Mononuclear cell (primary cell): ENCODE data around the gene IL36A.

DNA sequence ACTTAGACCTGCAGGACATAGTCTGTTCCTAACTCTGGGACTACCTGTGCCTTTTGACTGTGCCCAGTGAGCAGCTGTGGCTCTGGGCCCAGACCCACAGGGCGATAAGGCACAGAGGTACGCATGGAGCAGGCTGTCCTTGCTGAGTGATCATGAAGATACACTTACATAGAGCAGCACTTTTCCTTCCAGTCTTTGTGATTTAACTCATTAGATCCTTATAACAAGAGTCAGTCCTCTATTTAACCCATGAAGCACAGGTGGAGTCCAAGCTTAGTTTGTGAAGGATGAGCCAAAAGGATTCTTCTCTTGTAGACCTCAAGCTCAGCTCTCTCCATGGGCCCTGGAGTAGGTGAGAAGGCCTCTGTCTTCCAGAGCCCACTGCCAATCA lies 28.6 kb downstream of the IL37 start:
- RRBS: no CpG with 5 or more reads among the region's 2 CpGs

- RRBS: no CpG with 5 or more reads among the region's 13 CpGs
Observed at GRCh38 chr2:113005172-113006267, at the start of gene IL36A. IL36A (plus strand) TSS chr2:113005459.

GRCh38 chr2:113122186-113122730 lies 5.1 kb upstream of the IL1RN start:
- RRBS: no CpG with 5 or more reads among the region's 6 CpGs

GRCh38 chr2:113158886-113159521 lies 14.8 kb upstream of the PSD4 start:
- RRBS: no CpG with 5 or more reads among the region's 4 CpGs

DNA sequence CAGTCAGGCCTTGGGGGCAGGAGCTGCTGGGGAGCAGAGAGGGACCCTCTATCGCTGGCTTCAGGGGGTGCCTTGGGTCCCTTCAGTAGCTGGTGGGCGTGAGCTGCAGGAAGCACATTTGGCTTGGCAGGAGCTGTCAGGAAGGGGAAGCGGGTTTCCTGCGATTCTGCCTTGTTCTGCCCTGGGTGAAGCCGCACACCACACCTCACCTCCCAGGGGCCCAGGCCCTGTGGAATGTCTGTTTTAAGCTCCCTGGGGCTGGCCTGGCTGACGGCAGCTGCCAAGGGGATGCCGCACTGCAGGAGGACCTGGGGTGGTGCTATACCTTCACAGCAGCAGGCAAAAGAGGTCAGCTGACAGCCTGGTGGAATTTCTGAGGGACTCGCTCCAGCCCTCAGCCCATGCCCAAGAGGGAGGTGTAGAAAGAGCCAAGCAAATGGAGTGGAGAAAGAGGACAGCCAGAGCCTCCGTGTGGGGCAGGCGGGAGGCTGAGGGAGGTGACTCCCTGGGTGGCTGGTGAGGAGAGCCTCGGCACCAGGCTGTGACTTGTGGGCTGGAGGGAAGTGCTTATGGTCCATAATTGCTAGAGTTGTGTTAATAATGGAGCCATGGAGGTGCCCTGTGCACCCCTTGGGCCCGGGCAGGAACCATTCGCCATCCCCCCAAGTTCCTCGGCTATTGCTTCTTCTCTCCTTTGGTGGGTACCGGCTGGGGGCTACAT lies 43.9 kb downstream of the PSD4 start:
- RRBS: 92% methylated on average over 4 of the region's 15 CpGs

DNA sequence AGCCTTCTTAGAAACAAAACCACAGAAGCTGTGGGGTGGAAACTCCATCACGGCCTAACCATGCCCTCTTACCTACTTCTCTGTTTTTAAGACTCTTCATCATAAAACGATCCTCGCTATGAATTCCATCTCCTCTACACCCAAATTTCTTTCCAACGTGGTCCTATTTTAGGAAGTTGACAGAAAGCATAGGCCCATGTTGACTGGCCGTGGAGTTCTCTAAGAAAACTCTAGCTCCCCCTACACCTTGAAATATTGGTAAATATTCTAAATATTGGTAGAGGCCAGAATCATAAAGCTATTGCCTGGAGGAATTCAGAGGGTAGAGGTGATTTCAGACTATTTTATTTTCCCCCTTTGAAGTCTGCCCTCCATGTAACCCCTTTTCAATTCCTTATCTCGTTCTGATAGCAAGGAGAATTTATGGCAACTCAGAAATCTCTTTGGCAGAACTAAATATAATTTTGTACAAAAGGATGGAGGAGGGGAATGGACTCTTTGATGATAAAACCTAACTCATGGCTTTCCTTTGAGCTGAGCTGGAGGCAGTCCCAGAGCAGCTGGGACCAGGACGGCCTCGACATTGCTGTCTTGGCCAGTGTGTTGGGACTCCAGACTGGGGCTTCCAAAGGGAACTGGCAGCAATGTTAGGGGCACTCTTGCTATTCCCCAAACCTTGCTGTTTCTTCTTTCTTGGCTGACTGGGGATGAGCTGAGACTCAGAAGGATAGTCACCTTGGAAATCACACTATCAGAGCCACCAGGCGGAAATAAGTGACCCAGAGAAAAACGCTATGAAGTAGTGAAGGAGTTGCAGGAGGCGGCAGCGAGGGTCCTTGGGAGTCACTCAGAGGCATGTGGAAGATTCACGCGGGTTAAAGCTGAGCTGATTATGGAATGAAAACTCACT lies 47.7 kb downstream of the PAX8 start:
- RRBS: no CpG with 5 or more reads among the region's 14 CpGs

GRCh38 chr2:113245683-113246663 lies 32.7 kb downstream of the PAX8 start:
- RRBS: no CpG with 5 or more reads among the region's 7 CpGs

- RRBS: no CpG with 5 or more reads among the region's 1 CpG
Observed at GRCh38 chr2:113263400-113263803, 15.3 kb downstream of the PAX8 start.

- RRBS: no CpG with 5 or more reads among the region's 10 CpGs
Observed at GRCh38 chr2:113264155-113265378, 14.2 kb downstream of the PAX8 start.

DNA sequence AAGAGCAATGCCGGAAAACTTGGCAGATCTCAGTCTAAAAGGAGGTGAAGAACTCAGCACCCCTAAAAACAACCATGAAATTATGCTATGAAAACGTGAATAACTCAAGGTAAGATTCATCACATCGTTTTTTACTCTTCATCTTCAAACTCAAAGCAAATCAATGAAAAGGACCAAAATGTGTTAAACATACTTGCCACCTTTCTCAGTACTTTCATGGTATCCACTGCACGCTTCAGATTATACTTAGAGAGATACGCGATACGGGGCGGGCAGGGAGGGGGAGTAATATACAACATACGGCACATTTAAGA lies 1.0 kb downstream of the SLC35F5 start:
- RRBS: no CpG with 5 or more reads among the region's 9 CpGs

GRCh38 chr2:113961949-113963216 lies 72.5 kb downstream of the ACTR3 start:
- RRBS: no CpG with 5 or more reads among the region's 5 CpGs

DNA sequence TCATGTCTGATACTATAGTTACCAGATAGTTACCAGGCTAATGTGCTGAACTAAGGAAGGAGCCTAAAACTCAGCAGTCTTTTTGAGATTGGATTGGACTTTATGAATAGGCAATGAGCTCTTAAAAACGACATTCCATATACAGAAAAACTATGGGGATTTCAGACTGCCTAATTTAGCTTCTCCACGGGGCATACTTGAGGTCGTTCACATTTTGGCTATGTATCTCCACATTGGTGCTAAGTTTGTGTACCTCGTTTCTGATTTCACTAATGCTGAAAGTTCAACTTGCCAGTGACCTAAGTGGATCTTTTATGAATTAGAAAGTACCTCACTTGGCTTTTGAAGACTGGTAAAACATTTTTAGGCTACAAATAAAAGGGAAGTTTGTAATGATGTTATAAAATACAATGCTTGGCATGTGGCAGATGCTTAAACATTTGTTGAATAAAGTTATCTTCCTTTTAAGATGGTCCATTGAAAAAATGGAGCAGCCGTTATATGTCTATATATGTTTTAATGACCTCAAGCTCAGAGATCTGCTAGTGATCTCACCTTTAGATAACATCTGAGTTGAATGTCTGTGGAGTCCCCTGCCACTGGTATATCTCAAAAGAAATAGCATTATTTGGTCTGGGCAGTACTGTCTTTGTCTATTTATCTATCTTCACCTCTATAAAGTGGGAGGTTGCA lies 73.5 kb downstream of the ACTR3 start:
- RRBS: no CpG with 5 or more reads among the region's 5 CpGs

DNA sequence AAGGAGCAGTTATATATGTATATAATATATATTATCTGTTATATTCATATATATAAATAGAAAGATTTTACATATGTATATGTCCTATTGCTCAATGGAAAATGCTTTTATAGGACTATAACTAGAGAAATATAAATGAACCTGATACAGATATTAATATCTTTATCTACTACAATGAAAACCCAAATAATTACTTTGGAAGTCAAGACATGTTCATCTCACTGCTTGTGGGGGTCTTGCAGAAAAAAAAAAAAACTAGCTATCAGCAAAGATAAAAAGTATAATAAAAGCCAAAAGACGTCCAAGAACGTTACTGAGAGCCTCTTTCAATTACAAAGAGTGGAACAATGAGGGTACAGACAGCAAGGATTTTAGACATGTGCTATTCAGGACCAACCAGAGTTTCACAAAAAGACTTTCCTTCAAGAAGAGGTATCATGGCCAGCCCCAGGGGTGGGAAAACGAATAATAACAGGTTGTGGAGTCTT lies 609.1 kb upstream of the DDX18 start:
- RRBS: no CpG with 5 or more reads among the region's 3 CpGs

DNA sequence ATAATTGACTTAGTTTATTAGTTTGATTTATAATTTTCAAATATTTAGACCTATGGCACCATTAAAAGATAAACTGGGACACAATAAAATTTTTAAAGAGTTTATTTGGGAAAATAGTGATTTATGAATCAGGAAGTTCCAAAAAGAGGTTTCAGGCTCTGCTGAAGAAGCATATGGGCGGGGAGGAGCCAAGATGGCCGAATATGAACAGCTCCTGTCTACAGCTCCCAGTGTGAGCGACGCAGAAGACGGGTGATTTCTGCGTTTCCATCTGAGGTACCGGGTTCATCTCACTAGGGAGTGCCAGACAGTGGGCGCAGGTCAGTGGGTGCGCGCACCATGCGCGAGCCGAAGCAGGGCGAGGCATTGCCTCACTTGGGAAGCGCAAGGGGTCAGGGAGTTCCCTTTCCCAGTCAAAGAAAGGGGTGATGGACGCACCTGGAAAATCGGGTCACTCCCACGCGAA lies 289.2 kb upstream of the DDX18 start:
- RRBS: no CpG with 5 or more reads among the region's 19 CpGs

DNA sequence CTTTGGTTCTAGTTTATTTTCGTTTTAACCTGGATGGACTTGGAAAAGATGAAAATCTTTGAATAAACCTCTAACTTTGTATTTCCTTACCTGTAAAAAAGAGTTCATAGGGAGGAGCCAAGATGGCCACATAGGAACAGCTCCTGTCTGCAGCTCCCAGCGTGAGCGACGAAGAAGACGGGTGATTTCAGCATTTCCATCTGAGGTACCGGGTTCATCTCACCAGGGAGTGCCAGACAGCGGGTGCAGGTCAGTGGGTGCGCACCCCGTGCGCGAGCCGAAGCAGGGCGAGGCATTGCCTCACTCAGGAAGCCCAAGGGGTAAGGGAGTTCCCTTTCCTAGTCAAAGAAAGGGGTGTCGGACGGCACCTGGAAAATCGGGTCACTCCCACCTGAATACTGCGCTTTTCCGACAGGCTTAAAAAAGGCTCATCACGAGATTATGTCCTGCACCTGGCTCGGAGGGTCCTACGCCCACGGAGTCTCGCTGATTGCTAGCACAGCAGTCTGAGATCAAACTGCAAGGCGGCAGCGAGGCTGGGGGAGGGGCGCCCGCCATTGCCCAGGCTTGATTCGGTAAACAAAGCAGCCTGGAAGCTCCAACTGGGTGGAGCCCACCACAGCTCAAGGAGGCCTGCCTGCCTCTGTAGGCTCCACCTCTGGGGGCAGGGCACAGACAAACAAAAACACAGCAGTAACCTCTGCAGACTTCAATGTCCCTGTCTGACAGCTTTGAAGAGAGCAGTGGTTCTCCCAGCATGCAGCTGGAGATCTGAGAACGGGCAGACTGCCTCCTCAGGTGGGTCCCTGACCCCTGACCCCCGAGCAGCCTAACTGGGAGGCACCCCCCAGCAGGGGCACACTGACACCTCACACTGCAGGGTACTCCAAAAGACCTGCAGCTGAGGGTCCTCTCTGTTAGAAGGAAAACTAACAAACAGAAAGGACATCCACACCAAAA lies 191.1 kb upstream of the DDX18 start:
- RRBS: no CpG with 5 or more reads among the region's 30 CpGs

DNA sequence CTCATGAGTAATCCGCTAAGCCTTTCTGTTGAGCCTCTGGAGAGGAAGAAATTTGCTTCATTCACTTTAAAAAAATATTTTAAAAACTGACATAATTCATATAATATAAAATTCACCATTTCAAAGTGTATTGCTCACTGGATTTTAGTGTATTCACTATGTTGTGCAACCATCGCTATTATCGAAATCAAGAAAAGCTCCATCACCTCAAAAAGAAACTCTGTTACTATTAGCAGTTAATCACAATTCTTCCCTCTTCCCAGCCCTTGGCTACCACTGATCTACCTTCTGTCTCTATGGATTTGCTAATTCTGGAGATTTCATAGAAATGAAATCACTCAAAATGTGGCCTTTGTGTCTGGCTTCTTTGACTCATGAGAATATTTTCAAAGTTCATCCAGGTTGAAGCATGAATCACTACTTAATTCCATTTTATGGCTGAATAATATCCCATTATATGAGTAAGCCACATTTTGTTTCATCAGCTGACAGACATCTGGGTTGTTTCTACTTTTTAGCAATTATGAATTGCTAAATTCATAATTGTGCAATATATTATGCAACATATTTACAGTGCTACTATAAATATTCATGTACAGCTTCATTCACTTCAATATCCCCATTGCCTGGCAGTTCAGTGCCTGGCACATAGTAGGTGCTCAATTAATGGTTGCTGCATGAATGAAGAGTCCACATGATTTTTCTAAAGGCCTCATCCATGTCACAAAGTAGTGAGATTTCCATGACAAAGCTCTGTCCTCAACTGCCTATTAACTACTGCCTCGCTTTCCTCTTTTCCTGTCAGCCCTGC lies 33.1 kb downstream of the CCDC93 start:
- RRBS: no CpG with 5 or more reads among the region's 4 CpGs

DNA sequence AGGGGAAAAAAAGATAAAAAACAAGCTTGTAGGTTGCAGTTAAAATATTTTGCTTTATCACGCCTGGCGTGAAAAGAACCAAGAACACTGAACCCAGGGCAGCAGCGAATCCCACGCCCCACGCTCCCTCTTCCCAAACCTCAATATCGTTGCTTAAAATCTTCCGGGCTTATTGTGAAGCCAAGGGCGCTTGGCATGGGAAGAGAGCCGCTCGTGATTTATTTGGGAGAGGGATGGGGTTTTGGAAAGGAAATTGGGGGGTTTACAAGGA lies 135.1 kb downstream of the INSIG2 start:
- RRBS: no CpG with 5 or more reads among the region's 10 CpGs

DNA sequence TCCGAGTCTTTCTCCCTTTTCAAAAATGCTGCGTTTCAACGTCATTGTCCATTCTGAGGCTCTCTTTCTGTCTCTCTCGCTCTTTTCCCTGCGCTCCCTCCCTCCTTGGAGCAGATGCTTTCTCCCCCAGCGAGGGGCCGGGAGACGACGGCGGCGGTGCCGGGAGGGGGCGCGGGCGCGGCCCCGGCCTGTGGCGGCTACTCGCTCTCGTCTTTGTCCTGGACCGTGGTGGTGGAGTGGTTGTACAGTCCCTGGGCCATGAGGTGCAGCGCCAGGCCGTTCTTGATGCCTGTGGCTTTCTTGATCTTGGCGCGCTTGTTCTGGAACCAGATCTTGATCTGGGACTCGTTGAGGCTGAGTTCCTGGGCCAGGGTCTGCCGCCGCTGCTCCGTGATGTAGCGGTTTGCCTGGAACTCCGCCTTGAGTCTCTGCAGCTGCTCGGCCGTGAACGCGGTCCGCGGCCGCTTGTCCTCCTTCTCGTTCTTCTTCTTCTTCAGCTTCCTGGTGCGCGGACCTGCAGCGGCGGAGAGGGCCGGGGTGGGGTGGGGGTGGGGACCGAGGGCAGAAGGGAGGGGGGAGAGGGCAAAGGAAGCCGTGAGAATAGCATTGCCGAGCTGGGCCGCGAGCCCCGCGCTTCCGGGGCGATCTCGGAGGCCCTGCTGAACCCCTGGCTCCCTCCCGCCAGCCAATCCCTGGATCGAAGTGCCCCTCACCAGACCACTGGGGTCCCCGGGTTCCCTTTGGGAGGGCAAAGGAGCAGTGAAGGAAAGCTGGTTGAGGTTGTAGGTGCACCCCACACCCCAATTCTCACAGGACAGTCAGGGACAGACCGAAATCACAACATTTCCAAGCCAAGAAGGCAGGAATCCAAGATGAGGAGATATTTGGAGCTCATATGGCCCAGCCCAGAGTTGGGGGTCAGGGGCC lies 4.4 kb downstream of the EN1 start:
- RRBS: 7% methylated on average over 12 of the region's 58 CpGs

GRCh38 chr2:119254690-119254985 lies 31.0 kb downstream of the STEAP3 start:
- RRBS: no CpG with 5 or more reads among the region's 9 CpGs